HGPS cell (cell line): ENCODE measurements around a stretch of chr12.

GRCh38 chr12:116821089-116821872, 60.0 kb downstream of the HRK start:
- RRBS = no CpG with 5 or more reads among the region's 10 CpGs

- RRBS = no CpG with 5 or more reads among the region's 15 CpGs
These were observed 25.3 kb downstream of the HRK start for GRCh38 chr12:116855839-116856532.

- RRBS = no CpG with 5 or more reads among the region's 19 CpGs
These were observed 20.1 kb downstream of the HRK start for GRCh38 chr12:116860924-116861810.

DNA sequence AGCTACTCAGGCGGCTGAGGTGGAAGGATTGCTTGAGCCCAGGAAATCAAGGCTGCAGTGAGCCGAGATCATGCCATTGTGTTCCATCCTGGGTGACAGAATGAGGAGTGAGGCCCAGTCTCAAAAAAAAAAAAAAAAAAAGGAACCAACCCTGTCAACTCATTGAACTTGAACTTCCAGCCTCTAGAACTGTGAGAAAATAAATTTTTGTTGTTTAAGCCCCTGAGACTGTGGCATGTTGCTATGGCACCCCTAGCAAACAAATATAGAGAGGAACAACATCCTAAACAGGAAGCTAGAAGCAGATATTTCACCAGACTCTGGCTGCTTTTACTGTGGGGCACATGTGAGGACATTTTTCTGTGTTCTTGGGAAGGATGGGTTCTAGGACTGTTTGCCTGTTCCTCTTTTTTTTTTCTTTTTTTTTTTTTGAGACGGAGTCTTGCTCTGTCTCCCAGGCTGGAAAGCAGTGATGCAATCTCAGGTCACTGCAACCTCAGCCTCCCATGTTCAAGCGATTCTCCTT, 4.1 kb upstream of the HRK start:
- RRBS = no CpG with 5 or more reads among the region's 4 CpGs

DNA sequence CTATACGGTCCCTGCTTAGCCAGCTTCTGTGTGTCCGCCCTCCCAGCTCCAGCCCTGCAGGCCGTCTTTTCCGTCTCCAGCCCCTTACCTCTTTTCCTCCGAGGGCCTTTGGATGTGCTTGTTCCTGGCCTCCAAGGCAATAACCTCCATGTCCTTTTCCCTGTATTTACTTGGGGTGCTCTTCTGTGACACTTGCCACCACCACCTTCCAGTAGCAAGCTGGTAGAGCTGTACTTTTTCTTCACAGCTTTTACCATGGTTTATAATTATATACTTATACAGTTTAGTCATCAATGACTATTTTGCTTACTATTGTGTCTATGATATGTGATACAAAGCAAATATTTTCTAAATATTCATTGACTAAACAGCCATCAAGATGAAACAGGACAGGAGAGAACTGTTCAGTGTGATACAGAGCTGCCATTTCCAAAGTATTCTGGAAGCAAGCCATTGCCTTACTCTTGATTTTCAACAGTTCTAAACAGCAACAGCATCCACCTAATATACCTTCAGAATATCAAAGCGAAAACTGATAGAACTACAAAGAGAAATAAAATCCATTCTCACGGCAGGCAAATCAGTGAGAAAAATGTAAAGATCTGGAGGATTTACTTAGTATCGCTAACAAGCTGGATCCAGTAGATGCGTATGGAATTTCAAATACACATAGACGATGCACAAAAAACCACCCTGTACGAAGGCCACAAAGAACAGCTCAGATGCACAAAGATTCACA, 70.6 kb downstream of the TESC start:
- RRBS = no CpG with 5 or more reads among the region's 11 CpGs

DNA sequence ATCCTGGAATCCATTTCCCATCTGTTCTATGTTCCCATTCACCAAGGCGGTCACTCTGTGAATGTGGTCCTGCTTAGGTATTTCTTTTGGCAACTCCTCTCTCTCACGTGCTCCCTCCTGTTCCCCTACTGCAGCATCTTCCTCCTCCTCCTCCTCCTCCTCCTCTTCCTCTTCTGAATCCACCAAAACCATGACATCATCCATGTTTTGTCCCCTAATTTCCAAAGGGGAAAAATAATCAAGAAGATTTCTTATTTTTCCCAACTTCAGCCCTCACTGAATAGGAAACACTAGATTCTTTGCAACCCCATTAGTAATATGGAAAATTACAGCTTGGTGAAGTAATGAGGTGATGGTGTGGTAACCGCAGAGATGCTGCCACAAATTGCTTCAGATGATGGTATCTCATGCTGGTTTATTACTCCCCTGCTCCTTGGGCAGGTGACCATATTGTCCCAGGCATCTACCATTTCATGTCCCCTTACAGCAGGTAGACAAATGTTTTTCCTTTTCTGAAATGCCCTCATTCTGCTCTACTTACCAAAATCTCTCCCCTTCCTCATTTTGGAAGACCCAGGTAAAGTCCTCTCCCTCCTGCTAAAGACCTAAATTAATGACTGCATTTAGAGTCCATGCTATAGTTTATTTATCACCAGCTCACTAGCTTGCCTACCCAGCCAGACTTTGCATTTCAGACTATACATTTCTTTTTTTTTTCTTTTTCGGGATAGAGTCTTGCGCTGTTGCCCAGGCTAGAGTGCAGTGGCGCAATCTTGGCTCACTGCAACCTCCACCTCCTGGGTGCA, 7.6 kb upstream of the WSB2 start:
- RRBS = no CpG with 5 or more reads among the region's 6 CpGs

- RRBS = 3% methylated on average over 22 of the region's 32 CpGs
These were observed 683 bp downstream of the PEBP1 start for GRCh38 chr12:118136532-118137082.

DNA sequence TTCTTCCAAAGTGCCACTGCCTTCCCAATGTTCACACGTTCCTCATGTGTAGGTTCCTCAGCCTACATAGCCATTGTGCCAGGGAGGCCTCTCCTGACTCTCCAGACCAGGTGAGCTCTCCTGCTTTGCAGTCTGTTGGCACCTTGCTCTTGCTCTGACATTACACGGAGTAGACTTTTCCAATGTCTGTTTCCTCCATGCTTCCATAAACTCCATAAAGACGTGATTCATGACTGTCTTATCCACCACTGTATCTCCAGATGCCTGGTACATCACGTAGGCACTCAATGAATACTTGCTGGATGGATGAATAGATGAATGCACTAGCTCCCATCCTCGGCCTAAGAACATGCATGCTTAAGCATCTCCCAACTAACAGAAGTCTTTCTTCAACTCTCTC, 21.6 kb downstream of the PEBP1 start:
- RRBS = no CpG with 5 or more reads among the region's 5 CpGs

GRCh38 chr12:118160017-118160463, 24.1 kb downstream of the PEBP1 start:
- RRBS = no CpG with 5 or more reads among the region's 4 CpGs

GRCh38 chr12:118389757-118390736, 13.7 kb downstream of the SUDS3 start:
- RRBS = no CpG with 5 or more reads among the region's 8 CpGs

- RRBS = no CpG with 5 or more reads among the region's 4 CpGs
These were observed 55.7 kb downstream of the SRRM4 start for GRCh38 chr12:119037104-119037436.

GRCh38 chr12:119186228-119187002, 7.7 kb downstream of the HSPB8 start:
- RRBS = no CpG with 5 or more reads among the region's 10 CpGs

DNA sequence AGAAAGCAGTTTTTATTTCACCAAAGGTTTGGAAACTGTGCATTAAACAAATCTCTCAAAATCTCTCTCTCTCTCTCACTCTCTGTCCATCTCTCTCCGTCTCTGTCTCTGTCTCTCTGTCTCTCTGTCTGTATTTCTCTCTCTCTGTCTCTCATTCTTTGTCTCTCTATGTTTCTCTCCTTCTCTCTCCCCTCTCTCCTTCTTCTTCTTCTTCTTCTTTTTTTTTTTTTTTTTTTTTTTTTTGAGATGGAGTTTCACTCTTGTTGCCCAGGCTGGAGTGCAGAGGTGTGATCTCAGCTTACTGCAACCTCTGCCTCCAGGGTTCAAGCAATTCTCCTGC, 18.8 kb downstream of the CCDC60 start:
- RRBS = no CpG with 5 or more reads among the region's 1 CpG

DNA sequence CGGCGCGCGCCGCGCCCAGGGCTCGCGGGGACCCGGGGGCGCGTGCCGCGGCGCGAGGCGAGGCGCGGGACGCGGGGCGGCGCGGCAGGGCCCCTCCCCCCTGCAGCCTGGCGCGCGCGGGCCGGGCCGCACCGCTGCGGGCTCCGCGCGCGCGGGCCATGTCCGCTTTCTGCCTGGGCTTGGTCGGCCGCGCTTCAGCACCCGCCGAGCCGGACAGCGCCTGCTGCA, 589 bp downstream of the BICDL1 start:
- RRBS = 2% methylated on average over 30 of the region's 44 CpGs

- RRBS = no CpG with 5 or more reads among the region's 4 CpGs
These were observed 21.7 kb downstream of the BICDL1 start for GRCh38 chr12:120010767-120011148.

DNA sequence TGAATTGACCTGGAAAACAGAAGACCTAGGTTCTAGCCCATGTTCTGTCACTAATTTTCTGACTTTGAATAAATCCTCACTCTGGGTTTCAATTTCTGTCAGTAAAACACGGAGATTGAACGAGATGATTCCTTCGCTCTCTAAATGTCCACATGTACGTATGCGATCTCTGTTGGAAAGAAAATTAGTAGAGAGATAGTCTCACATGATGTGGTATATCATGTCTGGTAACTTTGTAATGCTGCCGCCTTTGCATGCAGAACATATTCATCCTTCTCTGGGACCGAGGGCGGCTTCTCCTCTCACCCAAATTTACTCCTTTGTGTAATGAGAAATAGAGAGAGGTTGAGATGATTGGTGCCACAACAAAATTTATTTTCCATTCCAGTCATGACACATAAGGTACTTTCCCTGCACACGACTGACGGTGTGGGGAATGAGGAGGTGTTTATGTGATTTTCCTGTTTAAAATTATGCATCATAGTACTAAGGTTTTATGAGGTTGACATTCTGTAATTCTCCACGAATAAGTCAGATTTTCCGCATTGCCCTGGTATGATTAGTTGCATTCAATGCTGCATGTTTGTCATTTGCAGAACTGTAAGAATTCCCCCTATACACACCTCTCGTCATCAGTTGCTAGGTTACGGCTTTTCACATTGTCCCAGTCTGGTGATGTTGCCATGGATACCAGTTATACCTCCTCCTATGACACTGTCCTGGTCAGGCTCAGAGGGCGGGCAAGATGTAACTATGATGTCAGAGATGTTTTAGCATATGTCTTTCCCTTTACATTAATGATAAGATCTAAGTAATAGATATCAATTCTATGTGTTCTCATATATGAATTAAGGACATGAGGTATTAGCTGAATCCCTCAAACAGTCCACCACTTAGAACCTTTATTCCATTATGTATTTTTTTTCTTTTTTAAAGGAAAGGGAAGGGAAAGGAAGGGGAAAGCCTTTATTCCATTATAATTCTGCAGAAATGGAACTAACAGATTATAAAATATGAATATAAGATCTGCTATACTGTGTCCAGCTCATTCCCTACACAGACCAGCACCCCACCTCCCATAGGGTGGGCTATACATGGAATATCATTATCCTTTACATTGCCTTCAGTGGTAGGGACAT, 23.2 kb downstream of the BICDL1 start:
- RRBS = no CpG with 5 or more reads among the region's 15 CpGs

GRCh38 chr12:120041357-120041985, 52.4 kb downstream of the BICDL1 start:
- RRBS = no CpG with 5 or more reads among the region's 10 CpGs

DNA sequence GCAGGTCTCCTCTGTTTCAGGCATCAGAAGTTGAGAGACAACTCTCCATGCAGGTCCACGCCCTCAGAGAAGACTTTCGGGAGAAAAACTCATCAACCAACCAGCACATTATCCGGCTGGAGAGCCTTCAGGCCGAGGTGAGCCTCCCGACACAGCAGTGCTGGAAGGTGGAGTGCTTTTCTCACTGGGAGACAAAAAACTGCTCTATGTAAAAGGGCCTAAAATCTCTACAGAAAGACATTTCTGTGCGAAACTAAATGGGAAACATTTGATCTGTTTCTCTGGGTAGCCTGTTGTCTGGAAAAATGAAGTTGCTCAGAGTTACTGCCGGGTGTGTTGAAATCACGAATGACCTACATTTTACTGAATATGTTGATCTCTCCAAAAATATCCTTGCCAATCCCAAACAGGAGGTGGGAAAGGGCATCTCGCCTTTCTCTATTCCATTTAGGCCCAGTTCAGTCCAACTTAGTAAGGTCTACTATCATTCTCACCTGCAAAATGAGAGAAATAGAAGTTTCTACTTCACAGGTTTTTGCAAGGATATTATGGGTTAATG, 54.8 kb downstream of the RAB35 start:
- RRBS = no CpG with 5 or more reads among the region's 9 CpGs

GRCh38 chr12:120078666-120079532, 37.7 kb downstream of the RAB35 start:
- RRBS = 60% methylated on average over 2 of the region's 10 CpGs